ENCODE results near the genes CLP1, OR9Q1, OR1S2 and OR5A1.

- RRBS = no CpG with 5 or more reads among the region's 22 CpGs
CAGE:
- cytosol, long polyA plus RNA = no peak
- long polyA plus RNA = no peak
- nucleus, long polyA plus RNA = start-site peak on the plus strand at chr11:57649107-57649302, 37 reads; start-site peak on the plus strand at chr11:57649559-57649582, 21 reads
These were observed 596 bp downstream of the YPEL4 start for GRCh38 chr11:57648897-57649734.

- RRBS = under 1% methylated on average over 8 of the region's 45 CpGs
CAGE:
- cytosol, long polyA plus RNA = start-site peak on the plus strand at chr11:57657782-57657794, 55 reads
- long polyA plus RNA = start-site peak on the plus strand at chr11:57657713-57657796, 110 and 188 reads in 2 replicates
- nucleus, long polyA plus RNA = start-site peak on the plus strand at chr11:57657738-57657796, 204 reads
These were observed at the start of gene CLP1 for GRCh38 chr11:57657250-57658018. Gene CLP1 (plus strand): TSS chr11:57657762.

- RRBS = no CpG with 5 or more reads among the region's 2 CpGs
CAGE:
- cytosol, long polyA plus RNA = no peak
- long polyA plus RNA = no peak
- nucleus, long polyA plus RNA = no peak
These were observed 15.7 kb downstream of the ZDHHC5 start for GRCh38 chr11:57683653-57683891.

GRCh38 chr11:57703363-57704204, 8.4 kb downstream of the MED19 start:
- RRBS = no CpG with 5 or more reads among the region's 6 CpGs
CAGE:
- cytosol, long polyA plus RNA = no peak
- long polyA plus RNA = no peak
- nucleus, long polyA plus RNA = no peak

- RRBS = no CpG with 5 or more reads among the region's 1 CpG
CAGE:
- cytosol, long polyA plus RNA = no peak
- long polyA plus RNA = no peak
- nucleus, long polyA plus RNA = no peak
These were observed 4.7 kb downstream of the BTBD18 start for GRCh38 chr11:57746823-57747345.

DNA sequence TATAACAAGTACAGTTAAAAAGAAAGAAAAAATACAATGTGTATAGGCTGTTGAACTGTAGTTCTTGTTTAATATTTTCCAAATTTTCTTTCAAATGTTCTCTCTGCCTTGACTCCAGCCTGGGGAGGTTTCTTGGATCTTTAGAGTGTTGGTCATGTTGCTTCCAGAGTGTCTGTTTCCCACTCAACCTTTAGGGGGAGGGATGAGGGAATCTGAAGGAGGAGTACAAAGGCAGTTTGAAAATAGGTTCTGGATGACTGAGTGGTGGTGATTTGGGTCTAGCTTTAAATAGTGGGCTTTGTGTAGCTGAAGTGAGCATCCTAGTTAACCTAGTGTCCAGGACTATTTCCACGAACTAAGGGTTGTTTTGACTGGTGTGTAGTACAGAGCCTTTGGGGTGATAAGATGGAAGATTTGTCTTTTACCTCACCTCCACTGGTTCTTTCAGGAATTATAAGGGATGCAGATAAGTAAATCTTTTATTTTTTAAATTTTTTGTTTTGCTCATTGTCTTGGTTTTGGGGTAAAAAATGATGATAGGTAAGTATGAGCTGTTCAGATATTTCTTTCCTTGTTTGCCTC, 2.1 kb downstream of the CTNND1 start:
- RRBS = no CpG with 5 or more reads among the region's 1 CpG
CAGE:
- cytosol, long polyA plus RNA = no peak
- long polyA plus RNA = no peak
- nucleus, long polyA plus RNA = no peak

DNA sequence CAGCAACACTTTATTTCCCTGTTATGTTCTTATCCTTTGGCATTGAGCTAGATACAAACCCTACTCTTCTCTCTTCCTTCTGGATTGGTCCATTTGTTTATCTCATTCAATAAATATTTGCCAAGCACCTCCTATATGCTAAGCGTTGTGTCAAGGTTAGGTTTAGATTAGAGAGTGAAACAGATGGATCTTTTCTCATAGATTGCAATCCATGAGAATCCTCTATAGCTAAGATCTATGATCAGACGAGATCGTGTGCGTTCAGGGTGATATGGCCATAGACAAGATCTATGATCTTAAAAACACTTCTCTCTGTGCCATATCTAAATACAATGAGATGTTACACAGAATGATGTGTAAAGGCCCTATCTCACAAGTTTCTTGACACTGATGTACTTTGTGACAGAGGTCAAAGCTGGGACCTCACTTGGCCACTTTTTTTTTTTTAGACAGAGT, 57.8 kb downstream of the CTNND1 start:
- RRBS = no CpG with 5 or more reads among the region's 4 CpGs
CAGE:
- cytosol, long polyA plus RNA = no peak
- long polyA plus RNA = no peak
- nucleus, long polyA plus RNA = no peak

DNA sequence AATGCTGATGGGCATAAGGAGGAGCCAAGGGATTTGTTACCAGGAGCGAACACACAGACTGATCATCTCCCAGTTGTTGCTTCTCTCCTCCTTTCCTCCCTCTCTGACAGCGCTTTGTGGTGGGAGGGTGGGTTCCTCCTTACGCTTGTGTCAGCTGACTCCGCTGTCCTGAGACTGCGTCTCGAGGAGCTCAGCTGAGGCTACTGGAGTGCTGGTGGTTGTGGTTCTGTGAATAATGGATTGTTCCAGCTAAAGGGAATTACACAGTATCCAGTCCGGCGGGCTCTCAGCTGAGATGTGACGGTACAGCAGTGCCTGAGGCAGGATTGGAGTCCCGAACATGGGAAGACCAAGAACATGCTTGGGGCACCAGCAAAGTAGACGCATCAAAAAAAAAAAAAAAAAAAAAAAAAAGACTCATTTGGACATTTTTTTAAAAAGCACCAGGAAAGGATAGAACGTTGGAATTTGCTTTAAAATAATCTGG, 113.4 kb downstream of the CTNND1 start:
- RRBS = no CpG with 5 or more reads among the region's 12 CpGs
CAGE:
- cytosol, long polyA plus RNA = no peak
- long polyA plus RNA = no peak
- nucleus, long polyA plus RNA = no peak

GRCh38 chr11:58023678-58023905, at the start of gene OR9Q1:
Gene OR9Q1 (plus strand): TSS chr11:58023881.
- RRBS = no CpG with 5 or more reads among the region's 2 CpGs
CAGE:
- cytosol, long polyA plus RNA = no peak
- long polyA plus RNA = no peak
- nucleus, long polyA plus RNA = no peak

- RRBS = no CpG with 5 or more reads among the region's 12 CpGs
CAGE:
- cytosol, long polyA plus RNA = no peak
- long polyA plus RNA = no peak
- nucleus, long polyA plus RNA = no peak
These were observed 501 bp downstream of the OR9Q1 start for GRCh38 chr11:58024100-58024663.

GRCh38 chr11:58204036-58204345, at the start of gene OR1S2:
Gene OR1S2 (minus strand): TSS chr11:58204142.
CAGE:
- cytosol, long polyA plus RNA = no peak
- long polyA plus RNA = no peak
- nucleus, long polyA plus RNA = no peak

DNA sequence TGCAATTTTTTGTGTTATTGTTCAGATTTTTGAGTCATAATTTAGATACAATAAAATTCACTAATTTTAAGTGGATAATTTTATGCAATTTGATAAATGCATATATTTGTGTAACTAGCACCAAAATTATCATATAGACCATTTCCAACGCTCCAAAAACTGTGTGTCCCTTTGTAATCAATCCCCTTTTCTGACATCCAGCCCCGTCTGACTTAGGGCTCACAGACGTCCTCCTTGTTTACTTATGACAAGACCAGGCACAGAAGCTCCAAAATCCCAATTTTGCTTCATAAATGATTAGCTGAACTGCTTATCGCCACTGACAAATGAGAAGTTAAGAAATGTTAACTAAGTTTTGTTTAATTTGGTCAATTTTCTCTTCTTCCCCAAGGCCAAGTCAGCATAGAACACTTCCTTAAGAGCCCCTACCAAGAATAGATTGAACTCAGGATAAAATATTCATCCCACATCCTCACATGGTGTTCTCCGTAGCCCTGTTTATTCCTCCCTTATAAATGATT, 30.6 kb upstream of the GLYAT start:
- RRBS = no CpG with 5 or more reads among the region's 5 CpGs
CAGE:
- cytosol, long polyA plus RNA = no peak
- long polyA plus RNA = no peak
- nucleus, long polyA plus RNA = no peak

DNA sequence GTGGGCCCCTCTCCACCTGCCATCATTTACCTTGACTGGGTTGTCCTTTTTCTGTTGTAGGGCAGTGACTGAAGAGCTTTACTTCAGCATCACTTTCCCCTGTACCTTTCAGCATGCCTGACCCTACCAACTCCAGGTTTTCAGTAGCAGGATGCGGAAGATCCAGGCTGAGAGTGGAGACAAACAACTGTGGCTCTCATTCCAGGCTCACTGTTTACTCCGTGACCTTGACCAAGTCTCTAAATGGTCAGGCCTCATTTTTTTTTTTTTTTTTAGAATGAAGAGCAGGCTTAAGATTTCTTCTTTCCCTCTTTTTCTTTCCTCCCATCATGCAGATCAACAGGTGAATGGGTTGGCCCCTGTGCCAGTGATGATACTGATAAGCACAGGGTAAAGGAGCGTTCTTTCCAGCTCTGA, 3.7 kb downstream of the DTX4 start:
- RRBS = no CpG with 5 or more reads among the region's 3 CpGs
CAGE:
- cytosol, long polyA plus RNA = no peak
- long polyA plus RNA = no peak
- nucleus, long polyA plus RNA = no peak

- RRBS = no CpG with 5 or more reads among the region's 4 CpGs
CAGE:
- cytosol, long polyA plus RNA = no peak
- long polyA plus RNA = no peak
- nucleus, long polyA plus RNA = no peak
These were observed 59.2 kb upstream of the MPEG1 start for GRCh38 chr11:59271814-59272458.

DNA sequence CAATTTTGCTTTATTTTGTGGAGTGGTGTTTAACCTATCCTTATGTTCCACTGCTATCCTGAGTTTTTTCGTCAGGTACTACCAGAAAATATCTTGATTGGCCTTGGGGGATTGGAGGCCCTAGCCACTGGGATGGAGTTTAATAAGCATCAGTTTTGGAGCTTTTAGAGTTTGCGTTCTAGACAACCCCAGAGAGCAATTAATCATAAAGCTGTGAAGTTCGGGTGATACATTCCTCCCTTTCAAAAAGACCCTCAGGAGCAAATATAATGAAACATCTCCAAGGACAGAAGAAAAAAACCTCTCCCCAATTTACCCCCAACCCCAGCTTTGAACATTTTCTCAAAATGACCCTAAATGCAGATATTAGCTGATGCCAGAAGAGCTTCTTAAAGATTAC, at the start of gene OR5A1:
TSS of gene OR5A1 (plus strand) at position 270 of the 400 bp plus-strand sequence.
- RRBS = no CpG with 5 or more reads among the region's 3 CpGs
CAGE:
- cytosol, long polyA plus RNA = no peak
- long polyA plus RNA = no peak
- nucleus, long polyA plus RNA = no peak

DNA sequence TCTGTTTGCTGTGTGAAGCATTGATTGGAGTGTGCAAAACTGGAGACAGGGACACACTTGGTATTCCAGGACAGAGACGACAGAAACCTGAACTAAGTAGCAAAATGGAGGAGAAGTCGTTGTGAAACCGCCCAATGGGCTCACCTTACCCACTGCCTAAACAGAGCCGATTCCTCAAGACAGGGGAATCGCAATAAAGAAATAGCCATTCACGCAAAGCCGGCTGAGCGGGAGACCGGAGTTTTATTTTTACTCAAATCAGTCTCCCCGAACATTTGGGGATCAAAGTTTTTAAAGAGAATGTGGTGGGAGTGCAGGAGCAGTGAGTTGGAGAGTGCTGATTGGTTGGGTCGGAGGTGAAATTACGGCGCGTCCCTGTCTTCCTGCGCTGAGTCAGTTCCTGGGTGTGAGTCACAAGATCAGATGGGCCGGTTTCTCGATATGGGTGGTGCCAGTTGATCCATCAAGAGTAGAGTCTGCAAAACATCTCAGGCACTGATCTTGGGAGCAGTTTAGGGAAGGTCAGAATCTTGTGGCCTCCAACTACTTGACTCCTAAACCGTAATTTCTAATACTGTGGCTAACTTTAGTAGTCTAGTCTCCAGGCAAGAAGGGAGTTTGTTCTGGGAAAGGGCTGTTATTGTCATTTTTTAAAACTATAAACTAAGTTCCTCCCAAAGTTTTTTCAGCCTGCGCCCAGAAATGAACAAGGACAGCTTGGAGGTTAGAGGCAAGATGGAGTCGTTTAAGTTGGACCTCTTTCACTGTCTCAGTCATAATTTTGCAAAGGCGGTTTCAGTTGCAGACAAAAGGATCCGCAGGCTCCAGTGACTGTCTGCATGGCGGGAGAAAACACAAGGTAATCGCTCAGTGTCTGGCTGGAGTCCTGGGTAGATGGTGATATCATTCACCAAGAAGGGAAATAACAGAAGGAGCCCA, 34.0 kb downstream of the OR4D9 start:
- RRBS = no CpG with 5 or more reads among the region's 24 CpGs
CAGE:
- cytosol, long polyA plus RNA = no peak
- long polyA plus RNA = no peak
- nucleus, long polyA plus RNA = no peak

DNA sequence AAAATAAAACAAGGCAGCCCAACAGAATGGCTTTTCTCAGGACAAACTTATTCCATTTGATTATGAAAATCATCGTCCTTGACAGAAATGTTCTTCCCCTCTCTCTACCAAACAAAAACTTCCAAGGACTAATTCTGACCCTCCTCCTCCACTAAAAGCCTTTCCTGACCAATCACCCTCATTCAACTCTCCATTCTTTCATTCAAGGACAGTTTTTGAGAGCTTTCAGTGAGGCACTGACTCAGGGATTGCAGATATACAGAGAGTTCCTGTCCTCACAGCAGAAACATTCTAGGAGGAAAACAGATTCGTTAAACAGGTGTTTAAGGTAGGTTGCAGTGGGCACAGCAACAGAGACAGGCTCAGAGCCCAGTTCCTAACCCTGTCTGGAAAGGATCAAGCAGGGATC, 41.5 kb downstream of the OR4D9 start:
- RRBS = no CpG with 5 or more reads among the region's 2 CpGs
CAGE:
- cytosol, long polyA plus RNA = no peak
- long polyA plus RNA = no peak
- nucleus, long polyA plus RNA = no peak

DNA sequence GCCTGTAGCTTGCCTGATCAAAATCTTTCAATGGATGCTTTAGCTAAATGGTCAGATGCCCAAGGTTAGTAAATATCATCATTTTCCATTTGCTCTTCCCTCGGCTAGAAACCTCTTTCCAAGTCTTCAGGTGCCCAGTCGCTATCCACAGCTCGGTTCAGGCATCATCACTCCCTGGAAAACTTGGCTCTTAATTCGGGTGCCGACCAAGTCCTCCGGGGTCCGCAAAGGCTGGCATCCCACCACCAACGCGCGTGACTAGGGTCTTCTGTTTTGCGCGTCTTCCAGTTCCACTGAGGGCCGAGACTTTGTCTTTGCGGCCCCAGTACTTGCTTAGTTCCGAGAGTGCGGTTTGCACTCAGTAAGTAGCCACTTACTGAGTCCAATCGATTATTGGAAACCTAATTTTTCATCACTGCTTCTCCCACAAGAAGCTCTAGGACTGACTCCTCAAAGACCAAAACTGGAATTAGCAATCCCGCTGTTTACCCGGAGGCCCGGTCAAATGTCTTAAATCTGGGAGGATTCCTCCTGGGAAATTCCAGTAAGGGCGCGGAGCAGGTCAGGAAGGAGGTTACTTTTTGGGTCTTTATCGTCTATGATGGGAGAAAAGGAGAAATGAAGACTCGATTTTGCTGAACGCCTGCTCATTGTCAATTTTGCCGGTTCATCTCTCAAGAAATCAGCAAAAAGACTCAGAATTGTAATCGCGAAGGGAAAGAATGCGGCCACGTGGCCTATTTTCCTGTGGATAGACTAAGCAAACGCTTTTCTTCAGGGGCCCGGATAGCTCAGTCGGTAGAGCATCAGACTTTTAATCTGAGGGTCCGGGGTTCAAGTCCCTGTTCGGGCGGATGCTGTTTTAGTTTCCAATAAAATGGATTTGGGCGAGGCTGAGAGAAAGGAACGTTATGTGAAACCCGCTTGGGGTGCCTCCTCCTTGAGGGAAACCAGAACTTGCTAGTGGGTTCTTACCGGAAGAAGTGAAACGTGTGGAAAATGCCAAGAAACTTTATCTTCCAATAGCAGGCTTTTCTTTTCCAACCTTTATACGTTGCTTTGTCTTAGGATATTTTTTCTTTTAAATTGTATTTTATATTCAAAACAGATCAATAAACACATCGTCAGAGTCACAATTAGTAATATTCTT, 44.7 kb downstream of the OR4D9 start:
- RRBS = no CpG with 5 or more reads among the region's 43 CpGs
CAGE:
- cytosol, long polyA plus RNA = no peak
- long polyA plus RNA = no peak
- nucleus, long polyA plus RNA = no peak

DNA sequence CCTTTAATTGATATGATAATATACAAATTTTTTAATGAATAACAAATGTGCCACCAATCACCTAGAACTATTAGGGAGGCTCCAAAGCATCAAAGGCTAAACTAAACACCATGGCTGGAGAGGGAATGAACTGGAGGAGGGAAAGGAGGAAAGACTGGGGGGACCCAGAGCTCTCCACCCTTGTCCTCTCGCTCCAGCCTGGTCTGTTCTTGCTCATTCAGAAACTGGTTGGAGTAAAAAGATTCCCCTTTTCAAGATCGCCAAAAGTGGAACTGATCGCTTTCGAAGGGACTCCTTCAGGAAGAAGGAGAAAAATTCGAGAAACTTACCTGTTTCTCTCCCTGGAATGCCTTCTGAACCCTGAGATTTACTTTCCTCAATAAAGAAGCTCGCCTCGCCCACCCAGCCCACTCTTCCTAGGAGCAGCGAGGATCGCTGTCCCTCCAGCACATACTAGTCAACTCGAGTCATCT, 46.9 kb downstream of the OR4D9 start:
- RRBS = no CpG with 5 or more reads among the region's 10 CpGs
CAGE:
- cytosol, long polyA plus RNA = no peak
- long polyA plus RNA = no peak
- nucleus, long polyA plus RNA = no peak

DNA sequence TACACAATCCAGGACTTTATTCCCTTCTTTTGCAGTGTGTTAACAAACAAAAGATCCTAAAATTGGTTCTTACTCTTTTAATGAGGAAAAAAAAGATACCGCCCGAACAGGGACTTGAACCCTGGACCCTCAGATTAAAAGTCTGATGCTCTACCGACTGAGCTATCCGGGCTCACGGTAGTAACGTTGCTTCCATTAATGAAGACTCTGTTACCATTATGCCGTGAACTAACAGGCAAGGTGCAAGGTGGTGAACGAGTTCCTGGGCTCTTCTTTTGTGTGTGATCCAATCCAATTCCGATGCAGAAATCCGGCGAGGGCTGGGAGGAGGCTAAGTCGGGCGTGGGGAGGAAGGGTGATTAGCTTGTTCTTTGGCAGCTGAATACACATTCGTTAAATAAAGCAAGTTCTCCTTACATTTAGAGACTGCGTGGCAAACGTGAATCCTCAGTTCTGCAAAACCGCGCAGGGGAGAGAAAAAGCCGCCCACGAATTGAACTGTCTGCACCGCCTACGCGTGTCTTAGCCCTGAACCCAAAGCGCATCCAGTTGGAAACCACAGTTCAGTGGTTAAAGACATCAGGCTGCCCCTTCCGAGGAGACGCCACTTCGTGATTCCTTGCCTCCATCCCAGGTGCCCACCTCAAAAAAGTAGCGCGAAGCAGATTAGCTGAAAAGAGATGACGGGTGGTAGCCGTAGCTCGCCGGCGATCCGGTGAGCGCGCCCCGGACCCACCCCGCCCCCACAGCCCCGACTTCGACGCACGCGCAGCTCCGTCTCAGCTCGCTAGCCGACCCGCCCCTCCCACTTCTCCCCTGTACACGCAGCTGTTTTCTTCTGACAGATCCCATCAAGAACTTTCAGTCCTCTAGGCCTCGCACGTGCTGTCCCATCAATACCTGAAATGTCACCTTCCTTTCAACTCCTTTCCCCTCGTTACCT, 49.2 kb downstream of the OR4D9 start:
- RRBS = no CpG with 5 or more reads among the region's 52 CpGs
CAGE:
- cytosol, long polyA plus RNA = no peak
- long polyA plus RNA = no peak
- nucleus, long polyA plus RNA = no peak

Data from H1 (cell line).